ENCODE measurements around a stretch of chr6.

DNA sequence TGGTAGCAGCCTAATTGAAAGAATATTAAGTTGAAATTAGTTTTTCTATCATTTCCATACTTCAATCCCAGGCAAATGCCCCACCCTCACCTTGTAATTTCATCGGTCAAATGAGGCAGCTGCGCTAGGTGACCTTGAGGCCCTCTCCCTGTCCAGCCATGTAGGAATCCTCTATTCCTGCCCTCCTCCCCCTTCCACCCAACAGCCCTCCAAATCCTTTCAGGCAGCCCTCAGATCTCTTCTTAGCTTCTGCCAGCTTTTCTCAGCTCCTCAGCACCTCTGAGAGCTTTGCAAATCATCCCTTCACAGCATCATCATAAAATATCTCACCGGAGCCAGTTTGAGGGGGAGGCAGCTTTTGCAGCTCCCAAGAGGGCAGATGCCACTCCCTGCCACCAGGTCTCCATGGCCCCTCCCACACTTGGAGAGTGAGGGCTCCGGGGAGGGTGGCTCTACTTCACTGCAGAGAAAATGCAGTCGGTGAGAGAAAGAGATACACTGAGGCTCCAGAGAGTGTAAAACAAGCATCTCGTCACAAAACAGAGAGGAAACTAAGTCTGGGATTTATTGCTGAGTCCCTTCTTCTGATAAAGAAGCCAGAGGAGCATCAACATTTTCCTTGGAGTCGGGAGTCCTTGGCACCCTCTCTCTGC is 70.3 kb upstream of the F13A1 start:
- RRBS = 26% methylated on average over 2 of the region's 7 CpGs

GRCh38 chr6:6623658-6623943 is 35.1 kb downstream of the LY86 start:
- RRBS = no CpG with 5 or more reads among the region's 1 CpG

- RRBS = no CpG with 5 or more reads among the region's 29 CpGs
These were observed 98.4 kb downstream of the LY86 start for GRCh38 chr6:6686581-6687714.

GRCh38 chr6:6808957-6809393 is 220.5 kb downstream of the LY86 start:
- RRBS = no CpG with 5 or more reads among the region's 6 CpGs

DNA sequence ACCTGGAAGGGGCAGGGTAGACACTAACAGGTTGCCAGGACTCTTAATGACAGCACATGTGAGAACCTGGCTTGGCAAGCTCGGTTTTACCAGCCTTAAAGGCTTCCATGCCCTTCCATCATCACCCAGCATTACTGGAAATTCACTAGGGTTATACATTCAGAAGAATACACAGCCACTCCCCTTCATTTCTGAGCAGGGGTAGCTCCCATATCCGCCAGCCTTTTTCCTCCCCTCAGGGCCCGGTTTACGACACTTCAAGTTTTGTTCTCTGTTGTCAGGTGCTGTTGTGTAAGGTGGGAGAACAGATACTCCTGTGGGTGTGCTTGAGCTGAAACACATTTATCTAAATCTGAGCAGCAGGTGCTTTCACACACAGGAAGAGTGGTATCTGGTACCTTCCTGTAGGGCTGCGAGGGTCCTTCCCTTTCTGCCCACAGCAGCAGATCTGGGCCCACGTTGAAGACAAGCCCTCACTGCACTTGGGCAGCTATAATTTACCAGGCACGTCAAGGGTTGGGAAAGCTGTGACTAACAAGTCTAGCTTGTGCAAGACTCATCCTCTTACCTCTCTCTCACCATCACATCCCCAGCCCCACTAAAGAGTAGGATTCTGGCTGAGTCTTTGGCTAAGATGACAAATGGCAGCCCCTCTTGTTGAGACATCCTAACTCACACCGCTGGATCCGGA is 215.8 kb upstream of the RREB1 start:
- RRBS = 80% methylated on average over 1 of the region's 9 CpGs

DNA sequence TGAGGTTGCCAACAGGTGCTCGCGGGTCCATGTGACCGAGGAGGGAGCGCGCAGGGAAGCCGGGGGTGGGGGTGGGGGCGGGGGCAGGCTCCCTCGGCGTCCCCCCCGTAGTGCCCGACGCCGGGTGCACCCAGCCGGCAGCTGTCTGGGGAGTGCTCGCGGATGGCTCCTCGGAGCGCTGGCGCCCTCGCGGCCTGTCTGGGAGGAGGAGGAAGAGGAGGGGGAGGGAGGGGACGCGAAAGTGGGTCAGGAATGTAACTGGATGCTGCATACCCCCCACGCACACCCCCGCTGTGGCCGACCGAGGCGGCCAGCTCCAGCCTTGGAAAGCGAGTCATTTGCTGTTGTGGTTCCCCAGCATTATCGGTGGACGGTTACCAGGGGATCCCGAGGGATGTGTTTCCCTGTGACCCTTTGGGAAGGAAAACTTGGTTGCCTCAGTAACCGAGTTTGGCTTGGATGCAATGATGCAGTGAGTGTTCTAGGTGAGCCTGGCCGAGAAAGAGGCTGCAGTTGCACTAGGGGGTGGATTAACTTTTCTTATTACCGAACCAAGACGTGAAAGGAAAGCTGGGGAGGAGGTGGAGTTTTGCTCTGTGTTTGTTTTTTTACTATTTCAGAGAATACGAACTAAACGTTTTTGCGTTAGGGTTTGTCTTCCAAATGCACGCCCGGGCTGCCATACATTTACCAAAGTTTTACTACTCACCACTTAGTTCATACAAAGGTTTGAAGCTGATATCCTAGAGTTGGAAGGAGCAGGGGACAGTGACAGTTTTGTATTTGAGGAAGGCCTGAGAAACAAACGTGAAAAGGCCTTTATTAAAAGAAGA is 55.2 kb upstream of the RREB1 start:
- RRBS = 7% methylated on average over 6 of the region's 42 CpGs

- RRBS = no CpG with 5 or more reads among the region's 7 CpGs
These were observed 20.3 kb upstream of the RREB1 start for GRCh38 chr6:7087399-7087982.

DNA sequence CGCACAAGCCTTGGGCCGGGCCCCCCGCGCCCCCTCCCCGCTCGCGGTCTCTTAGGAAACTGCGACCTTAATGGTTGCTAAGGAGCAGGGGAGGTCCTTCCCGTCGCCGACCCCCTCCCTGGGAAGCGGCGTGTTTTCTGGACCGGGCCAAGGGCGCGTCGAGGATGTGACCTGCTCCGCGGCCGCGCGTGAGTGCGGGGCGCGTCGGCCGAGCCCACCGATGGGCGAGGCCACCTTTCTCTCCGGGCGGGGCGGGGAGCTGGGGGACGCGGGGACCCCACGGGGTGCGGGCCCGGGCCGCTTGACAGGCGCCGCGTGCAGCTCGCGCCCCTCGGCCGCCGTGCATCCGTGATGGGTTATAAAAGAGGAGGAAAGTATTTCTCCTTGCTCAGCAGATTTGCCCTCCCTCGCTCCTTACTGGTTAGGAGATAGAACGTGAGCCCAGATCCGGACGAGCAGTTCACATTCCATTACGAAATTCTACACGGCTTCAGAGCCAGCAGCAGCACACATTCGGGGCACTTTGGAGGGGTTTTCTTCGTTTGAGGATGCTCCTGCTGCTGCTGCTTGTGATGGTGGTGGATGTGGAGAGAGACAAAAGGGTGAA is 1.6 kb downstream of the RREB1 start:
- RRBS = 4% methylated on average over 17 of the region's 55 CpGs

DNA sequence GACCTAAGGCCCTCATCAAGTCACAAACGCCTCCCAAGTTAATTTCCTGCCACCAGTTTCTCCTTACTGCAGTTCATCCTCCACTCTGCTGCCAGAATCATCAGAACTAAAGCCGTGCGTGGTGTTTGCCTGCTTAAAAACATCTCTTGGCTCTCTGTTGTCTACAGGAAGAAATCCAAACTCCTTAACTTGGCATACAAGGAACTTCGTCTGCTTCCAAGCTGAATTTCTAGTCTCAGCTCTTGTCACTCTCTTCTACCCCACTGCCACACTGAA is 8.2 kb downstream of the RREB1 start:
- RRBS = no CpG with 5 or more reads among the region's 4 CpGs

DNA sequence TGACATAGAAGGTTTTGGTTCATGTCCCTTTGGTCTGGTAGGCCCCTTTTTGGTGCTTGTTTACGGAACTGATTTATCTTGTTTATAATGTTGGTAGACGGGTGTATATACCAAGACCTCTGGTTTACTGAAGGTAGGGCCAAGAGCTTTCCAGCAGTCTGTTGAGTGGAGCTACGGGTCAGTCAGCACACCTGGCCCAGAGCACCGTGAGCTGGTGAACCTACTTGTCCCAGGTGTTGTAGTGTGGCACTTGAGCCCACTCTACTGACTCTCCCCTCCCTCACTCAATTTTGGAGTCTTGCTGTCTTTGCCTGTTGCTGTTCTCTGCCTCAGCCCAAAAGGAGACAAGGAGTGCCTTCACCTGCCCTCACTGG is 22.0 kb downstream of the RREB1 start:
- RRBS = no CpG with 5 or more reads among the region's 4 CpGs

GRCh38 chr6:7166112-7167244 is 58.7 kb downstream of the RREB1 start:
- RRBS = no CpG with 5 or more reads among the region's 18 CpGs

GRCh38 chr6:7203777-7204648 is 96.3 kb downstream of the RREB1 start:
- RRBS = no CpG with 5 or more reads among the region's 14 CpGs

DNA sequence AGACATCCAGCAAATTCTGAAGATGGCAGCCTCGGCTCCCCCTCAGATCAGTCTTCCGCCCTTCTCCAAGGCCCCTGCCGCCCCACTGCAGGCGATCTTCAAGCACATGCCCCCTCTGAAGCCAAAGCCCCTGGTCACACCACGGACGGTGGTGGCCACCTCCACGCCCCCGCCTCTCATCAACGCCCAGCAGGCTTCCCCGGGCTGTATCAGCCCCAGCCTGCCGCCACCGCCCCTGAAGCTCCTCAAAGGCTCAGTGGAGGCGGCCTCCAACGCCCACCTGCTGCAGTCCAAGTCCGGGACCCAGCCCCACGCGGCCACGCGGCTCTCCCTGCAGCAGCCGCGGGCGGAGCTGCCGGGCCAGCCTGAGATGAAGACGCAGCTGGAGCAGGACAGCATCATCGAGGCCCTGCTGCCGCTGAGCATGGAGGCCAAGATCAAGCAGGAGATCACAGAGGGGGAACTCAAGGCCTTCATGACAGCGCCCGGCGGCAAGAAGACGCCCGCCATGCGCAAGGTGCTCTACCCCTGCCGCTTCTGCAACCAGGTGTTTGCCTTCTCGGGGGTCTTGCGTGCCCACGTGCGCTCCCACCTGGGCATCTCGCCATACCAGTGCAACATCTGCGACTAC is 83.4 kb downstream of the SSR1 start:
- RRBS = 93% methylated on average over 14 of the region's 39 CpGs

GRCh38 chr6:7231499-7231776 is 81.6 kb downstream of the SSR1 start:
- RRBS = 100% methylated on average over 2 of the region's 16 CpGs

GRCh38 chr6:7246312-7247438 is 66.3 kb downstream of the SSR1 start:
- RRBS = 94% methylated on average over 21 of the region's 89 CpGs

DNA sequence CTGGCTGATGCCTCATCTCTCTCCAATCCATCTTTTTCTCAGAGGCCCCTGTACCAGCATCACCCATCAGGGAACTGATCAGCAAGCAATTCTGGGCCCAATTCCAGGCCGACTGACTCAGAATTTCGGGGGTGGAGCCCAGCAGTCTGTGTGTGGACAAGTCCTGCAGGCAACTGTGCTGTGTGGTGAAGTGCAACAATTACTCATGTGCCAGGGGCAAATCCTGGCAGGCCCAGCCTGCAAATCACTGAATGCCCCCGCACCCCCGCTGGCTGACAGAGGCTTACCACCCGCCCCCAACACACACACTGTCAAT is 45.6 kb downstream of the SSR1 start:
- RRBS = no CpG with 5 or more reads among the region's 5 CpGs

DNA sequence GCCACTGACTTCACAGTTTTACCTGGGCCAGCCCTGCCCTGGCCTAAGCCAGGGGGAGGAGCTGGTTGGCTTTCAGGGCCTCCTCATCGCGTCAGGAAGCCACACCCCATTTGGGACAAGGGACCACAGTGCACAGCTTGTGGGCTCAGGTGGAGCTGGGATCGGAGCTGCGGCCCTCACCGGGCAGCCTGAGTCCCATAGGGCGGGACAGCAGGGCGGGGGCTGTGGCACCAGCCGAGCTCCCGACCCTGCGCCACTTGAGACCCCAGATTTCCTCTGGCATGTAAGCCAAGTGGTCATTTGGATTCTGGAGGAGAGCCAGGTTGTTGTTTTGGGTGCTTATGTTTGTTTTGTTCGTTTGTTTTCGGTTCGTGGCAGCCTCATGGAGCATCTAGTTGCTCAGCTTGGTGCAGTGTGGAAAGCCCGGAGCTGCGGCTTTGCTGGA is 42.2 kb downstream of the RIOK1 start:
- RRBS = no CpG with 5 or more reads among the region's 15 CpGs

GRCh38 chr6:7513361-7514003 is 28.0 kb upstream of the DSP start:
- RRBS = no CpG with 5 or more reads among the region's 7 CpGs

DNA sequence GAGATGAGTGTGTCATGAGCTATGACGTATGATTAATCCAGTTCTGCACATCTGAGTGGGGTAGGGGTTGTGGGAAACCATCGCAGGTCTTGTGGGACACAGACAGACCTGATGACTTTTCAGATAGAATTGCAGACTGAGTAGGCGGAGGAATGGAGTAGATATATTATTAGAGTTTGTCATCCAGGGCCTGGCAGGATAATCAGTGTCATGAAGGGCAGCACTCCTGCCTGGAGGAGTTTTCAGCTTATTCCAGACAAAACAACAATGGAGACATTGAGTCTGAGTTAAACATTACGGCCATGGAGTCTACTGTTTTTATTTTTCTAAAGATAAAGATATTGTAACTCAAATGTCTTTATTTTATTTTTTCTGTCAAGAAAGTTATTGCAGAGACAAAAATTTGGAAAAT is 12.8 kb upstream of the DSP start:
- RRBS = no CpG with 5 or more reads among the region's 4 CpGs

DNA sequence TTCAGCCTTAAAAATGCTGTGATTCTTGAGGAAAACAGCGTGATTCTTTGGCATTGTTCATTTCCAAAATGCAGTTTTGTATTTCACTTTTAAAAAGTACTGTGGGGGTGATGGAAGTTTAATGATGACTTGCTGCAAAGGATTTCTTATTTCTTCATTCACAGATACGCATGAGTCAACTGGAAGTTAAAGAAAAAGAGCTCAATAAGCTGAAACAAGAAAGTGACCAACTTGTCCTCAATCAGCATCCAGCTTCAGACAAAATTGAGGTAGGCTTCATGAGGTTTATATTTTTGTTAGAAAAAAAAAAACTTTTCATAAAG is 23.8 kb upstream of the SNRNP48 start:
- RRBS = no CpG with 5 or more reads among the region's 2 CpGs

Data from HGPS cell (cell line).